Parietal lobe (tissue), 2 donors: ENCODE measurements around a stretch of chr11.

GRCh38 chr11:36375150-36375844, 79.2 kb downstream of the PRR5L start:
- RAMPAGE, long total RNA, result no peak

GRCh38 chr11:40280919-40281277, 1178.6 kb downstream of the LRRC4C start:
- RAMPAGE, long total RNA, result no peak

- RAMPAGE, long total RNA, result no peak
Observed at GRCh38 chr11:40291175-40291734, 1168.2 kb downstream of the LRRC4C start.

DNA sequence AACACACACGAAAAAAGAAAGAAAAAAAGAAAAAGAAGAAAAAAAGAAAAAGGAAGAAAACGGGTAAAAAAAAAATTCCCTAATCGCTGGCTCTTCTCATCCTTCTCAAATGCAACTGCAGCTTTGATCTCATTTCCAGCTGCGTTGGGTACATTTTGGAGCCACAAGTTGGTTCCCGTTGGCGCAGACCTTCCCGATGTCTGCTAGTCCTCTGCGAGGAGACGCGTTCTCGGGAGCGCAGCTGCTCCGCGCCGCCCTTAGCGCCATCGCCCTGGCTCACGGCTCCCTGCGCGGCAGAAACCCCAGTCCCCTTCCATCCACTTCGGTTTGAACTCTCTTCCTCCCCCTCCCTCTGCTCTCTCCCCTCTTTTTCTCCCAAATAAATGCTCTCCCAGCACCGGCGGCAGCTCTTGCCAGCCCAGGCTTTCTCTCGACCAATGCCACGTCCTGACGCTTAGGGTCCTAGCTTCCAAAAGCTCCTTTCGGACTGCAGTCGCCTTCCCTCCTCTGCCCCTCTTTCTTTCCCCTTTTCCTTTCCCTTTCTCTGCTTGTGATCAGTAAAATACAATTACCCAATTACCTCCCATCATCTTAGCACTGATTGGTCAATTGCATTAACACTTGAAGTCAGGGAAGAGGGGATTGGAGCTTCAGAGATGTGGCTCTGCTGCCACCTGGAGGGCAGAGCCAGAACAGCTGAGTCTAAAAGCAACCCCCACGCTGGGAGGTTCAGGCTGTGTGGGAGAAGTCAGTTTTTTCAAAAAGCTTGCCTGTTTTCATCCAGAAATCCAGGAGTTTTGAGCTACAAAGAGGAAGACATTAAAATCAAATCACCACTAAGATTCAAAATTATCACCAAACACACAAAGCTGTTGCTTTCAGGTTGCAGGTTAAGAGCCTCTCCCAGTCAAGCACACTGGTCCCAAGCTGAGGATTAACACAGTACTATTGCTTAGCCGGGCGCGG, 1165.6 kb downstream of the LRRC4C start:
- RAMPAGE, long total RNA, result no peak

DNA sequence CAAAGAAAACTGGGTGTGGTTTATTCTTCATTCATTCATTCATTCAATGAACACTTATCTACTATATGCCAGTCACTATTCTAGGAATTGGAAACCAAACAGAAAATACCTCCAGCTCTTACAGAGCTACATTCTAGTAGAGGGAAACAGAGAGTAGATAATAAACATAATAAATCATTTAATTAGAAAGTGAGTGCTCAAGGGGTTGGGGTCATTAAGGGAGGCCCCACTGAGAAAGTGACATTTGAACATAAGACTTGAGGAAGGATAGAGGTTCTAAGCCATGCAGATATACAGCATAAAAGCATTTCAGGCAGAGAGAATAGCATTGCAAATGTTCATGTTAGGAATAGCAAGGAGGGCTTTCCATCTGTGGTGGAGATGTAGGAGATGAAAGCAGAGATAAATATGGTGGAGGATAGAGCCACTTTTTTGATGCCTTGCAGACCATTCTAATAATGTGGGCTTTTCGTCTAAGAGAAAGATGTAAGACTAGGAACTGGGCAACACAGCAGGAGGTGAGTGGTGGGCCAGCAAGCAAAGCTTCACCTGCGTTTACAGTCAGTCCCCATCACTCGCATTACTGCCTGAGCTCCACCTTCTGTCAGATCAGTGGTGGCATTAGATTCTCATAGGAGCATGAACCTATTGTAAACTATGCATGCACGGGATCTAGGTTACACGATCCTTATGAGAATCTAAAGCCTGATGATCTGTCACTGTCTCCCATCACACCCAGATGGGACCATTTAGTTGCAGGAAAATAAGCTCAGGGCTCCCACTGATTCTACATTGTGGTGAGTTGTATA, 62.4 kb downstream of the TTC17 start:
- RAMPAGE, long total RNA, result no peak

- RAMPAGE, long total RNA, result no peak
Observed at GRCh38 chr11:43577026-43577647, 103.4 kb upstream of the HSD17B12 start.

DNA sequence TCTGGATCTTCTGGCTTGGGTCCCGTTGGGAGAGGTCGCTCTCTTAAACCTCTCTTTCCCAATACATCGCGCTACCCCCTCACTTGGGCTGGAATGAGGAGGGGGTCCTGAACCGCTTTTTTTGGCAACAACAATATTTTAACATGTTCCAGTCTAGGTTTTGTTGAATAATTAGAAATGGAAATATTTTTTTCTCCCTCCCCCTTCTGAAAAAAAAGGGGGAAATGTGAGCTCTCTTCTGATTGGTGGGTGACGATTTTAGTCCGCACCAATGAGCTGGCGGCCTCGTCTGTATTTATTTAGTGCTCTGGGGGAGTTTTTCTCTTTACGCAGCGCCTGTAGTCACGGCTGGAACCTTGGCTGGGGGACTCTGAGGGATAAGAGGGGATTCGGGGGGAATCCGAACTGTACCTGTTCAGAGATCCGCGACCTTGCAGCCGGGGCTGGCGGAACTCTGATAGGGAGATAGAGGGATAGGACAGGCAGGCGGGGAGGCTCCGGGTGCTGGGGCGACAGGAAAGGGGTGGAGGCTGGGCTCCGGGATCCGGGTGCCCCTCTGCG, 99.9 kb upstream of the HSD17B12 start:
- RAMPAGE, long total RNA, result no peak

DNA sequence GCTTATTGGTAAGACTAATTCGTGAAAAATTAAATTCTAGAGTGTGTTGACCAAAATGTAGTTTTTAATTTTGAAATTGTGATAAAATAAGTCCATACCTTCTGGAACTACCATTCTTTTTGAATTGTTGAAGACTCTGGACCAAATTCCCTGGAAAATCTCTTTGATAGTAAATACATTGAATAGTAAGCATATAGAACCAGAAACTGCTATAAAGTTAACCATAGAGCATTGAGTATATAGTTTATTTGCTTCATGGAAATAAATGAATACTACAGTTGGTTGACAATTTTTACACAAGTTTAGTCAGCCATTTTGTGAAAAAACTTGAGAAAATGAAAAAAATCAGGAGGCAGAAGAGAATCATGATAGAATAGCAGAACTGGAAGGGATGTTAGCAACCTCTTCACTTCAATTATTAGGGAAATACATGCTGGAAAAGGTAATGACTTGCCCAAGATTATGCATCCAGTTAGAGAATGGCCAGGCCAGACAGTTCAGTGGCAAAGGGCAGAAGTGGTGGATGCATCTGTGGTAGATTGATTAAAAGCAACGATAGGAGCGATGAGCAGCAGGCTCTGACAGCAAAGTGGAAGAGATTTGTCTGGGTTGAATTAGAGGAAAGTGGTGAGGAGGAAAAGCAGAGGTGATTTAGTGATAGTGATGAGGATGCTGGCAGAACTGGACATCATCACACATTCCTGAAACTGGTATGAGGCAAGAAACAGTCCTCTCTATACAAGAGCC, 12.3 kb downstream of the HSD17B12 start:
- RAMPAGE, long total RNA, result no peak

- RAMPAGE, long total RNA, result no peak
Observed at GRCh38 chr11:43724234-43724934, 43.8 kb downstream of the HSD17B12 start.

- RAMPAGE, long total RNA, result no peak
Observed at GRCh38 chr11:43788379-43788907, 92.2 kb upstream of the ALKBH3 start.

DNA sequence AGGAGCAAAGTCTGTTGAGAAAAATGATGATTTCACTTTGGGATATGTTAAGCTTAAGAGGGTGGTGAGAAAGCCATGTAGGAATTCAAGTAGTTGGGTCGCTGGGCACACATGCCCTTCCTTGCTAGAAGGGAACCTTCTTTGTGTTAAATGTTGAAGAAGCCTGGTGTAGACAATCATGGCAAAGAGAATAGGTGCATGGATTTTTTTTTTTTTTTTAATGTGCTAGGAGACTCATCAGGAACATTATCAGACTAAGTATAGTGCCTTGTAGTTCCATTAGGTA, 72.6 kb upstream of the ALKBH3 start:
- RAMPAGE, long total RNA, result no peak

GRCh38 chr11:43892011-43892300, 11.3 kb downstream of the ALKBH3 start:
- RAMPAGE, long total RNA, result no peak

- RAMPAGE, long total RNA, result no peak
Observed at GRCh38 chr11:43984268-43984657, 41.8 kb downstream of the C11orf96 start.

- RAMPAGE, long total RNA, result no peak
Observed at GRCh38 chr11:44084015-44084421, 11.5 kb upstream of the EXT2 start.

GRCh38 chr11:44352113-44352510, 42.2 kb upstream of the ALX4 start:
- RAMPAGE, long total RNA, result no peak

DNA sequence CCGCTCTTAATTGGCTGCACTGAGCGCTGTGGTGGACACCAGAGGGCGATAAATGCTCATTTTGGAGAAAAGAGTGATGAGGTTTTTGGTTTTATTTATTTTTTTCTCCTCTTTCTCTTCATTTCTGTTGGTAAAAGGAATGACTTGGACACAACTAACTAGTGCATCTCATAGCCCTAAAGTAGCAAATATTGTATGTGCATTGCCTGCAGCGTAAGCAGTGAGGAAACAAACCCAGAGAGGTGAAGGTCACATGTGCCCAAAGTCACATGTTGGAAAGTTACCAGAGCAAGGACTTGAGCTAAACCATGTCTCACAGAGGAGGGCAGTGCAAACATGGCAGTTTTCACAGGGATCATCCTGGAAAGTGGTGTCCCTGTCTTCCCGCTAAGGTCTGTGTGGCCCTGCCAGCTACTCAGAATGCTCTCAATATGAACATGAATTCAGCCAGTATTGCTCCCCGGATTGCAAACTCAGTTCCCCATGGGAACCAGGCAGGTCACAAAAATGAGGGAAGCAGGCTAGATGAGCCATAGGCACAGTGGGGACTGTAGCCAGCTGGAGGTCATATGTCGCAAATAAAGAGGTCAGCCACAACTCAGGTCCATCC, 8.6 kb upstream of the CD82 start:
- RAMPAGE, long total RNA, result no peak

DNA sequence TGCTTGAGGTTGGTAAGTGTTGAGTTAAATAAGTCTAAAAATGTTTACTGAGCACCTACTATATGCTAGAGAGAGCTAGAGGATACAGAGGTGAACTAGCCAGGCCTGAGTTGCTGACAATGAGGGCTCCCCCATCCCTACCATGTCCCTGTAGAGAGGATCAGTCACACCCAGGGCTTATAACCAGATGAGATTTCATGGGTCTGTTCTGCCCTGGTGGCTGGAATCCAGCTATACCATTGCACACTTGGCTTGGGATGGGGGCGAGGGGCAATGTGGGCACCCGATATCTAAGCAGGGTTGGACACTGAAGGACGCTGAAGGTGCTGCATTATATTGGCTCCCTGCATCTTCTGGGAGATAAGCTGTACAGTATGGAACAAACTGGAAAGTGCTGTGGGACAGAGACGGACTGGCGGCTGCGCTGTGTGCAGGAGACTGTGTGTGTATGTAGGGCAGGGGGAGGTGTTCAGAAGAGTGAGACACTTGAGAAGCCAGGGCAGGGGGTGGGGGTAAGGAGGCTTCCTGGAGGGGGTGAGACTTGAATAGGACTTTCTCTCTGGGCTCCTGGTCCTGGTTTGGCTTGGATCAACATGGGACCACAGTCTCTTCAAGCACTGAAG, 1.6 kb downstream of the CD82 start:
- RAMPAGE, long total RNA, result no peak

DNA sequence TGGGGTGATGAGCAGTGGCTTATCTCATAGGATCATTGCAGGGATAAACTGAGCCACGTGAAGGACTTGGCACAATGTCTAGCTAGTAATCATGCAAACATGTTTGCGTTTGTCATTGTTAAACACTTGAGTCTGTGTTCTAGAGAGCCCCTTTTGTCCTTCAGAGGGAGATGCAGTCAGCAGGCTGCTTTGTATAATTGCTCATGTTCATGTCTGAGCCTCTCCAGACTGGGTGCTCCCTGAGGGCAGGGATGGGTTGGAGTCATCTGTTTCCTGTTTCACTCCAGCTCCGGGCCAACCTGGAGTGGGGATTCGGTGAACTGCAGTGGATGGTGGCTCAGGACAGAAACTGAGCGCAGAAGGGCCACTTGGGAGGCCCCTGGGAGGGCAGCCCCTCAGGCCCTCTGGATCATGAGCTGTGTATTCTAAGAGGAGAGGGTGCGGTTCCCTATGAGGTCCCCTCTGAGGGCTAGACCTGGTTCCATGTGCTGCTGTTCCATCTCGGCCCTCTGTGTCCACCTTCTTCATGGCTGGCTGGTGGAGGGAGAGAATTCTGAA, 16.0 kb downstream of the CD82 start:
- RAMPAGE, long total RNA, result no peak

DNA sequence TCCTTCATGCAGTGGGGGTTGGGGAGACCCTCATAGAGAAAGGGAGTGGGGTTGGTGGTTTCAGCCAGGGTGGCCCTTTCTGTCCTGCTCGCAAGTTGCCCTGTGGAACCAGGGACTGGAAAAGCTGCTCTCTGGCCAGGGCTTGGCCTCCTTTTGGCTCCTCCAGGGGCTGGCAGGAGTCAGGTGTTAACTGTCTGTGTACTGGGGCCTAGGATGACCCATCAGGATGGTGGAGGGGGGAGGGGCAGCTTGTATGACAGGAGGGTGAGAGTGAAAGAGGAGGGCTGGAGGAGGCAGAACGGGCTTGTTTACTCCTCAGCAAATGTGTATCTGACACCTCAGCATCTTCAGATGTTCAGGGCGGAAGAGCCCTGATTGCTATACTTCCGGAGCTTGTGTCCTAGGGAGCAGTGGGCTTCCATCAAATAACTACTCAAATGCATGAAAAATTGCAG, 31.0 kb downstream of the CD82 start:
- RAMPAGE, long total RNA, result no peak

DNA sequence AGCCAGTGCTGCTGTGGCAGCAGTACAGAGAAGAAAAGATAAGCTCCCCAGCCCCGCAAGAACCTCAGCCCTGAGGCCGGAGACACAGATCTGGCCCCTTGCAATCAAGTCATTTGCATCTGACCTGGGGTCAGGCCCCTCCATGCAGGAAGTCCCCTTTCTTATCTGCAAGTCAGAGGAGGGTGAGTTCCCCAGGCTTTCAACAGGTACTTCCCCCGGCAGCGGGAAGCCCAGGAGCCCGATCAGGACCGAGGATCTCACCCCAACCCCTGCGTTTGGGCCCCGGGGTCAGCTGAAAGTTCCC, 502 bp upstream of the TSPAN18 start:
- RAMPAGE, long total RNA, result no peak